Neural crest cell (in vitro differentiated cells): ENCODE measurements around a stretch of chr2.

DNA sequence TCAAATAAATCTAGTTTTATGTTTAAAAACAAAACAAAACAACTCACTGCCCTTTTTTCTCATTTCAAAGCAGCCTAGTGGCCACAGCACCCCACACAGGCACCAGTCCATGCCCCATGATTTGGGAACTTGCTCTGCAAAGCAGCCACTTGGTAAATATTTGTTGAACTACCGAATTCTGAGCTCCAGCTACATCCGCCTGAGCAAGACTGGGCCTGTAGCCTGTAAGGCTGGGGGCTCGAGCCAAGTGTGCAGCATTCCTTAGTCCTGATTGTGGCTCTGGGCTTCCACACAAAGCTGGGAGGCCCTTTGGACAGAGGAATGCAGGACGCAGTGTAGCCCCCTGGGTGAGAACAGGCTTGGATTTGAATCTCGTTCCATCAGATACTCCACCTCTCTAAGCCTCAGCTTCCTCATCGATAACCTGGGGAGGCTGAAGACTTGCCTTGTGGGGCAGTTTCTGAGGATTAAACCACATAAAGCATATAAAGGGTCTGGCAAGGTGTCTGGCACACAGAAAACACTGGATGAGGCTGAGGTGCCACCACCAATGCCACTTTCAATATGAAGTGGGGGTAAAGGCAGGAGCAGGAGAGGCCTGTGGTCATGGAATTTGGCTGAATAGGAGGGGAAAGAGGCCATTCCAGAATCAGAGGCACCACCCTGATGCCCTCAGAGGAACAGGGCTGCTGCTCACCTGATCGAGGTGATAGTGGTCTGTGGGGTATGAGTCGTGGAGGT, 88.6 kb downstream of the ACTR2 start:
- PRO-cap, result no peak

DNA sequence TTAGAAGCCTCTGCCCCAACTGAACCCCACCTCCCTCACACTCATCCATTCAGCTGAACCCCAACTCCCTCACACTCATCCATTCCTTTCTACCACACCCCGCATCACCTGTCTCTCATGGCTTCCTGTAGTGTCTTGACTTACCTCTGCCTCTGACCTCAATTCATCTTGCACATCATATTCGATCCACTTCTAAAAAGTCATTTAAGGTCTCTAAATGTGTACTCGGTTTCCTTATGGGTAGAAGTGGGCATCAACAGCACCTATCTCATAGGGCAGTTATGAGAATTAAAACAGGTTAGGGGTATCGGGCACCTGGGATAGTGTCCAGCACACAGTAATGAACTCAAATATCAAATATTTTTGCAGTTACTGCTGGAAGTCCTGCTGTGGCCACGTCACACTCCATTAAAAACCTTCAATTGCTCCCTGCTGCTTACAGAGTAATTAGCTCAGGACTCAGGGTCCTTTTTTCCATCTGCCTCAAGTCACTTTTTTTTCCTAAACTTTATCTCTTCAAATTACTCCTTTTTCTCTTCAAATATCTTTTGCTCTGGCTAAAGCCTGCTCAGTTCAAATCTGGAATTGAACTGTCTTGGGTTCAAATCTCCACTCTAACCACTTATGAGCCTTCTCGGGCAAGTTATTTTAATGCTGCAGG, 36.9 kb downstream of the SPRED2 start:
- PRO-cap, result no peak

GRCh38 chr2:65422058-65422772, 10.2 kb downstream of the SPRED2 start:
- PRO-cap, result no peak

DNA sequence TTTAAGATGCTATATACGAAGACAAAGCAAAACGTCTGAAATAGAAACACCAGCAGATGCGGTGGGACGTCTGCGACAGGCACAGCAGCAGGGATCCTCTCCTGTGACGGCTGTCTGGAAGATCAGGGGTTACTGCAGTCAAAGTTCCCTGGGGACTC, 2.3 kb downstream of the SPRED2 start:
- PRO-cap, result no peak

DNA sequence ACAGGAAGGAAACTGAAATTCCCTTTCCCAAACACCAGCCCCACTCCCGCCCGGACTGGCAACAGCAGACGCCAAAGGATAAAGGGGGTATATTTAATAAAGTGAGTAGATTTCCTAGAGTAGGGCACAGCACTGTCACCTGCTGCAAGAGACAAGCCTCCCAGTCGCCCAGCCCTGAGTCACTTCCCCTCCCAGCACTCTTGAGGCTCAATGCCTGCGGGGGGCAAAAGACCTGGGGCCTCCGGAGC, 2.1 kb downstream of the SPRED2 start:
- PRO-cap, result no peak

- PRO-cap, result bidirectional peak, plus-strand start at chr2:65430901, minus-strand start at chr2:65430775; bidirectional peak, plus-strand start at chr2:65431095, minus-strand start at chr2:65431152; bidirectional peak, plus-strand start at chr2:65431525, minus-strand start at chr2:65431460
Observed at GRCh38 chr2:65430641-65431689, 1.4 kb downstream of the SPRED2 start.

GRCh38 chr2:65438420-65438947, 6.1 kb upstream of the SPRED2 start:
- PRO-cap, result bidirectional peak, plus-strand start at chr2:65438655, minus-strand start at chr2:65438369

DNA sequence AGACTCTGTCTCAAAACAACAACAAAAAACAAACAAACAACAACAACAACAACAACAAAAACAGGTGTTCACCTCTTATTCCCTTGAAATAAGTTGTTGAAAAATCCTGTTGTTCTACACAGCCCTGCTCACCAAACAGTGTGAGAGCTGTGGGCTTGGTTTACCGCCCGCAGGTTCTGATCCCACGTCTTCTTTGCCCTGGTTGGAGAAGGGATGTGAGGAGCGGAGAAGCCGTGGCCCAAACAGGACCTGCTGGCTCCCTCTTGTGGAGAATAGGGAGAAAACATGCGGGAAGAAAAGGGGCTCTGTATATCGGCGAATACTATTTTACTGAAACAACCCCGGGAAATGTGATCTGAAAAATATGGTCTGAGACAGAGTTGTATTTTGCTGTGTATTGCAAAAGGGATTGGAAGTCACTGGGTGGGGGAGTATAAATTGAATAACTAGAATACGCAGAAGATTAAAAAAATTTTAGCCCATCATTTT, 120.8 kb upstream of the SPRED2 start:
- PRO-cap, result no peak

DNA sequence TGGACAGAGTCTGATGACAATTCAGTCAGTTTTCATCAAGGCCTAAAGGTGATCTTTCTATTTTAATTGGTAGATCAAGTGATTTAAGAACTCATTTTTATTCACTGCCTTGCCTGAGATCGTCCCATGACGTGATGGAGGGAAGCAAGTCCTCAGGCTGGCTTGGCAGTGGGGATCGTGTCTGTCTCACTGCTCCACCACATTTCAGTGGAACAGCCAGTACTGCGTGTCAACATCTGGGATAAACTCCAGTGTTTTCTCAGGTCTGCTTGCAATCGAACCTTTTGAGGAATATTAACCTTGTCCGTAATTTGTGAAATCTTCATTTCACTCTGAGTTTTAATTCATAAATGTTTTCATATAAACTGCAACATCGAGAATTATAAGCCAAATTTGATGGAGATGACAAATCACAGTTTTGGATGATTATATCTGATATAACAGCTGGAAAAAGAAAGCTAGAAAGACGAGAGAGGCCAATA, 414.6 kb upstream of the SPRED2 start:
- PRO-cap, result no peak

DNA sequence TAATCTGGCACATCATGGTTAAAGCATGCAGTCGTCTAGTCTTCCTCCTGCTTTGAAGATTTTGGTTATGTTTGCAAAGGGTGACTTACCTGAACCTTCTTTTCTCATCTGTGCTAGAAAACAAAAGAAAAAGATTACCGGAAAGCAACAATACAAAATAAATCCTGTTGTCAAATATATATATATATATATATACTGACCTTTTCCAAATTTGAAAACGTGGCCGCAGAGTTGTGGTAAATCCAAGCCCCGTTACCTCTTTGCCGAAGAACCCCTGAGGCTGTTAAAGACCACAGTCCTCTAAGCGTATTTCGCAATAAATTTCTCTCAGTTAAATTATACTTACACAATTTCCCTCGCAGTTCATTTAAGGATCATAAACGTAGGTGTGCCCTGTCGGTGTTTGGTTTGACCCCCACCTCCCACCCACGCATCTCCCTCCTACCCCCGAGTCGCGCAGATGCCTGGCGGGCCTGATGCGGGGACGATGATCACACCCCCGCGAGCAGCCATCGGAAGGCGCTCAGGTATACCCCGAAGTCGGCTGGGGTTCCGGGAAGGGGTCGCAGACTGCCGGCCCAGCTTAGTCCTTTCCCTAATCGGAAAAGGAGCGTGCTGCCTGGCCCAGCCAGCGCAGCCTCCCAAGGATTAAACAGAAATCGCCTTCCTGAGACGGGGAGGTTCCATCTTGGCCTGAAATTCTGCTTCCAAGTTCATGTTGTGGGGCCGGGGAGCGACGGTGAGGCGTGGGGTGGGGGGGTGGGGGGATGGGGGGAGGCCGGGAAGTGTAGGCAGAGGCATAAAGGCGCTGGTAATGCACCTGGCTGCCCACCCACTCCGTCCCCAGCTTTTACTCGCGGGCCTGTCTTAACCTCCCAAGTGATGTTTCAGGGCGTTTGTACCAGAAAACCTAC, 2.9 kb upstream of the MEIS1 start:
- PRO-cap, result no peak

- PRO-cap, result no peak
Observed at GRCh38 chr2:66447612-66448145, 12.8 kb downstream of the MEIS1 start.

- PRO-cap, result no peak
Observed at GRCh38 chr2:66495508-66496550, 60.9 kb downstream of the MEIS1 start.

- PRO-cap, result bidirectional peak, plus-strand start at chr2:66578184, minus-strand start at chr2:66578274; unidirectional peak, minus-strand start at chr2:66578369; bidirectional peak, plus-strand start at chr2:66578778, minus-strand start at chr2:66578489
Observed at GRCh38 chr2:66578059-66579163, 143.5 kb downstream of the MEIS1 start.

DNA sequence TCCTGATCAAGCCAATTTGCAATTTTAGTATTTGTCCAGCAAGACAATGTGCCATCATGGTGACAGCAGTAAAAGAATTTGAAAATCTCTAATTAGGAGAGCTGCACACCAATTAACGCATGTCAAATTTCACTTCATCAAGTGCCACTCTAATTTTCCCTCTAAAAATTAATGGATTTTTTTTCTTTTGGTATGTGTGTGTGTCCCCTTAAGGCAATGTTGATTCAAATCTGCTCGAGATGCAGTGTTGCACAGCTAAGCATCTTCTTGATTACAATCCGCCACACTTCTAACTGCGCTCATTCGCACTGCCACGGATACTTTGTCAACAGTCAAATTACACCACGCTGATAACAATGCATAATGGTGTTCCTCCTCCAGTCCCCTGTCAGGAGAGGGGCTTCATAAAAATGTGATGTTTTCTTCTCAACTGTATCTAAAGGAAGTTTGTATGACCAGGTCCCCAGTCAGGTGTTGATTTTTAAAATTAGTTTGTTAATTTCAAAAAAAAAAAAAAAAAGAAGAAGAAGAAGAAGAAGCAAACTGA, 261.5 kb downstream of the MEIS1 start:
- PRO-cap, result no peak

DNA sequence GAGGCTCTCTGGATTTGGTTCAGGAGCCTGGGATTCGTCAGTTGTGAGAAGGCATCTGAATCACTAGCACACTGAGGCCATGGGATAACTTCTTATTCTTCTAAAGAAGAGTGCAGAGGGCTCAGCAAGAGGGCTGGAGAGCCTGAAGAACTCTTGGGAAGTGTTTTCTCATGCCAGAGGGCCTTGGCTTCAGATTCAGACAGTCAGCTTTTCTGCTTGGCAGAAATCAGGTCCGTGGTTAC, 332.0 kb upstream of the ETAA1 start:
- PRO-cap, result no peak

- PRO-cap, result no peak
Observed at GRCh38 chr2:67128525-67129182, 268.5 kb upstream of the ETAA1 start.

- PRO-cap, result no peak
Observed at GRCh38 chr2:67331401-67332210, 65.5 kb upstream of the ETAA1 start.

- PRO-cap, result no peak
Observed at GRCh38 chr2:68383219-68384182, 18.4 kb downstream of the PLEK start.

- PRO-cap, result no peak
Observed at GRCh38 chr2:68417905-68418279, 49.2 kb downstream of the FBXO48 start.

DNA sequence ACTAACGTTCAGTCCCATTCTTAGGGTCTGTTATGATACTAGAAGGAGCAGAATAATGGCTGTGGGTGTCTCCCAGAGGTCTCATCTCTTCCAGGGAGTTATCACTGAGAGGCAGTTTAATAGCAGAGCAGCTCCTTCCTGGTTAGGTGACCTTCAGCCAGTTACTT, 40.7 kb downstream of the FBXO48 start:
- PRO-cap, result no peak